Neural crest cell (in vitro differentiated cells): ENCODE measurements around a stretch of chr11.

DNA sequence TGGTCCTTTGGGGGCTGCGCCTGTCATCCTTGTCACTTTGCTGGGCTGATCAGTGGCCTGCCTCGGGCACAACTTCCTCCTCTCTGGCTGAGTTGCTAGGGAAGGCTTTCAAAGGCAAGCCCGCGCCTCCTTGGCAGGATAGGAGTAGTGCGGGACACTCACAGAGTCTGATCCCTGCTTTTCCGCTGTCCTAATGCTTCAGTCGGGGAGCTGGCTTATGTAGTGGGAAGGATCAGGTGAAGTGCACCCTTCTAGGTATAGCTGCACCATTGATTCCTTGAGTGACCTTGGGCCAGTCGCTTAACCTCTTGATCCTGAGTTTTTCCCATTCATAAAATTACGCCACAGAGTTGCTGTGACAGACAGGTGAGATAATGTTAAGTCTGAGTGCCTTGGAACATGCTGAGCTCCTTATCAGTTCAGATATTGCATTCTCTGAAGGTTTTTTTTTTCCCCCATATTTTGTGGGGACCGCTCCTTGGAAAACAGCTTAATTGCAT, 882 bp downstream of the IPO7 start:
- PRO-cap = no peak

GRCh38 chr11:9437676-9438329, 23.0 kb upstream of the ZNF143 start:
- PRO-cap = no peak

GRCh38 chr11:9622188-9622764, 41.6 kb upstream of the SWAP70 start:
- PRO-cap = bidirectional peak, plus-strand start at chr11:9622624, minus-strand start at chr11:9622467

DNA sequence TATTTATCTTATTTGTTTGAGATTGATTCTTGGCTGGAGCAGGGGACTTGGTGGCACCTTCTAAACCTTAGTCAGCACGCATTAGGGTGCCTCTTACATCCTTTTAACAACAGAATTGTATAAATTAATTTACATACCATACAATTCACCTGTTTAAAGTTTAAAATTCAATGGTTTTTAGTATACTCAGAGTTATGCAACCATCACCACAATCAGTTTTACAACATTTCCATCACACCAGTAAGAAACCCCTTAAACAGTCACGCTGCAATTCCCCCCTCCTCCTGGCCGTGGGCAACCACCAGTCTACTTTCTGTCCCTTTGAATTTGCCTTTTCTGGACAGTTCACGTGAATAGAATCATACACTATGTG, 20.2 kb upstream of the SWAP70 start:
- PRO-cap = no peak

GRCh38 chr11:9682921-9683526, 19.1 kb downstream of the SWAP70 start:
- PRO-cap = no peak

DNA sequence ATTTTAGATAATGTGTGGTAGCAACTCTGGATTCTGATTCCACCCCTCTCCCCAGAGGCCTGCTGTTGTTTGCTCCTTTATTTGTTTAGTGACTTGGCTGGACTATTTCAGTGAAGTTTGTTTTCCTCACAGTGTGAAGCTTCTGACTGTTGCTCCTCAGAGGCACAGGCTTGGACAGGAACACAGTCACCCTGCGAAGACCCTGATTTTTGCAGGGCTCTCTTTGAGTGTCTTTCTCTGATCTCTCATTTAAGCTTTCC, 72.5 kb downstream of the SWAP70 start:
- PRO-cap = no peak

DNA sequence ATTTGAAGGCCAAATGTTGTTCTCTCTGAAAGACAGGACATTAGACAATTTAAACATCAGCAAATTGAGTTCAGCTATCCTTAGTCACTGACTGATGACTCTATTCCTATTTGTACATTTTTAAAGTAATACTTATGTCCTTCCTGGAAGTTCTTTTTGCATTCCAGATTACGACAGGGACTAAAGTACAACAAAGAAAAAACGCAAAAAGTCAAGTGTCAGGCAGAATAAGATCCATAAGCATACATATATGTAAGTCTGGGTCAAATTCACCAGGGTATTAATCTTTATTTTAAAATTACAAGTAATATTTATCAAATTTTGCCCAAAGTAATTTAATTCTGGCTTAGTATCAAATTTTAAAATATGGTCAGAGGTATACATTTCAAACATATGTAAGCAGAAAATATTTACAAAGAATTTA, 175.9 kb downstream of the SBF2 start:
- PRO-cap = no peak

DNA sequence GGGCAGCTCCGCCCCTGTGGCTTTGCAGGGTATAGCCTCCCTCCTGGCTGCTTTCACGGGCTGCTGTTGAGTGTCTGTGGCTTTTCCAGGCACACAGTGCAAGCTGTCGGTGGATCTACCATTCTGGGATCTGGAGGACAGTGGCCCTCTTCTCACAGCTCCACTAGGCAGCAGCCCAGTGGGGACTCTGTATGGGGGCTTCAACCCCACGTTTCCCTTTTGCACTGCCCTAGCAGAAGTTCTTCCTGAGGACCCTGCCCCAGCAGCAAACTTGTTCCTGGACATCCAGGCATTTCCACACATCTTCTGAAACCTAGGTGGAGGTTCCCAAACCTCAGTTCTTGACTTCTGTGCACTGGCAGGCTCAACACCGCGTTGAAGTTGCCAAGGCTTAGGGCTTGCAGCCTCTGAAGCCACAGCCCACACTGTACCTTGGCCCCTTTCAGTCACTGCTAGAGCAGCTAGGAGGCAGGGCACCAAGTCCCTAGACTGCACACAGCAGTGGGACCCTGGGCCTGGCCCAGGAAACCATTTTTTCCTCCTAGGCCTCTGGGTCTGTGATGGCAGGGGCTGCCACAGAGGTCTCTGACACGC, 159.2 kb downstream of the SBF2 start:
- PRO-cap = no peak

DNA sequence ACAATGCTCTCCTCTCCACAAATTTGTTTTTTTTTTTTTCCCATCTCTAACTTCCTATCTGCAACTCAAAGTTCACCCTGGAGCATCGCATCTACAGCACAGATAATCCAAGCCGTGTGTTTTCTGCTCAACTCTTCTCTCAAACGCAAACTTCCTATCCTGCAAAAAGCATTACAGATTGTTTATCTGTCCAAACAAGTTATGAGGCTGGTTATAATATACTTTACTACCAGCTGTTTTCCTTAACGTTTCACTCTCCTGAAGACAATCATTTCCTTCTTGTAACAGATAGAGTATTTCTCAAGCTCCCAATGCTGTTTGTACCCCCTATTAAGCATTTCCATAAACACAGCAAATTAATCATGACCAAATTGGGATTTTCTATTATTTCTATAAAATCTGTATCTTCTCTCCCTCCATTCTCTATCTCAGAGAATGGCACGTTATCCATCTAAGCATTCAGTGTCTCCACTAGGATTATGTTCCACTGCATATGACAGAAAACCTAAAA, 84.7 kb downstream of the SBF2 start:
- PRO-cap = no peak

- PRO-cap = no peak
Measured at GRCh38 chr11:10282392-10283363, 11.3 kb downstream of the SBF2 start.

- PRO-cap = no peak
Measured at GRCh38 chr11:10310321-10310778, 5.5 kb downstream of the ADM start.

GRCh38 chr11:10351463-10352181, 46.7 kb downstream of the ADM start:
- PRO-cap = bidirectional peak, plus-strand start at chr11:10352046, minus-strand start at chr11:10351789; bidirectional peak, plus-strand start at chr11:10352372, minus-strand start at chr11:10352084

DNA sequence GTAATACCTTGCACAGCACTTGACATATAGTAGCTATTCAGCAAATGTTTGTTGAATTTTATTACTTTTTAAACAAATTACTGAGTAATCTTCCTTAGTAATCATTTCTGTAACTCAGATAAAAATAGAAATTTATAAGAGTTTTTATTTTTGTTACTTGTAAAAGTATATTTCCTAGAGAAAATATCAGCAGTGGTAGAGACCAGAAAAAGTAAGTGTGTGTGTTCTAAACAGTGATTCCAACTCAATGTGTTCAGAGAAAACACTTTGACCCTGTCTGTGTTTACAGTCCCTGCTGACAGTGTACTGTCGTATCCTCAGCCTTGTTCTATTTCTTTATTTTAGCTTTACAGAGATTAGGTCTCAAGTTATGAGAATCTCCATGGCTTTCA, 10.3 kb downstream of the LYVE1 start:
- PRO-cap = no peak

DNA sequence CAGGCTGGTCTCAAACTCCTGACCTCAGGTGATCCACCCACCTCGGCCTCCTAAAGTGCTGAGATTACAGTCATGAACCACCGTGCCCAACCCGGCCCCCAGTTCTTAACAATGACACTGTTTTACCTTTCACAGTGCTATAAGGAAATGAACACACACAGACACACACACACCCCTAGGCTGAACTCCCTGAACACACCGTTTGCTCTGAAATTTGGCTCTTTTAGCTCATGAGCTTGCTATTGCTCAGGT, 2.2 kb downstream of the LYVE1 start:
- PRO-cap = no peak

GRCh38 chr11:10566570-10567200, 1.8 kb downstream of the LYVE1 start:
- PRO-cap = no peak

DNA sequence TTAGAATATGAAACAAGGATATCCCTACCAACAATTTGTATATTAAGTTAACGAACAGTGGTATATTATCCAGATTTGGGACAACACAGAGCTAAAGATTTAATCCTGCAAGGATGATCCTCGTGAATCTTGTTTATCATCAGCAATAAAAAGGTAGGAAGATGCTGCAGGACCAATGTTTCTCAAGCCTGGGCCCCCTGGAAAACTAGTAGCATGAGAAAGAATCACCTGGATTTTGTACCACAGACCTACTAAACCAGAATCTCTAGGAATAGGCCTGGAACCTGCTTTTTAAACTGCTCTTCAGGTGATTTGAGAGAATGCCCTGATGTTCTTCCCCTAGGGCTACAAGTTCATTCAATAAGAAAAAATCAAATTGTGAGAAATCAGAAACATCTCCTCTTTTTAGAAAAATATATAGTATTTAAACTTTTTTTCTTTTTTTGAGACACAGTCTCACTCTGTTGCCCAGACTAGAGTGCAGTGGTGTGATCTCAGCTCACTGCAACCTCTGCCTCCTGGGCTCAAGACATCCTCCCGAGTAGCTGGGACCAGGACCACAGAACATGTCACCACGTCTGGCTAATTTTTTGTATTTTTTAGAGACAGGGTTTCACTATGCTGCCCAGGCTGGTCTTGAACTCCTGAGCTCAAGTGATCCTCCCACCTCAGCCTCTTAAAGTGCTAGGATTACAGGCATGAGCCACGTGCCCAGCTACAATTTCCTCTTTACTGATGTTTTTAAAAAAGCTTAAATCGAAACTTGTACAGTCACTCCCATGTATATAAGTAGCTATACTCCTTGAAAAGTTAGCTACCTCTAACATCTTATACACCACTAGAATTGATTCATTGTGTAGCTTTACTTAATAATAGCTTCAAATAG, 10.5 kb downstream of the EIF4G2 start:
- PRO-cap = no peak

- PRO-cap = no peak
Measured at GRCh38 chr11:10846363-10846984, 11.4 kb downstream of the ZBED5 start.

DNA sequence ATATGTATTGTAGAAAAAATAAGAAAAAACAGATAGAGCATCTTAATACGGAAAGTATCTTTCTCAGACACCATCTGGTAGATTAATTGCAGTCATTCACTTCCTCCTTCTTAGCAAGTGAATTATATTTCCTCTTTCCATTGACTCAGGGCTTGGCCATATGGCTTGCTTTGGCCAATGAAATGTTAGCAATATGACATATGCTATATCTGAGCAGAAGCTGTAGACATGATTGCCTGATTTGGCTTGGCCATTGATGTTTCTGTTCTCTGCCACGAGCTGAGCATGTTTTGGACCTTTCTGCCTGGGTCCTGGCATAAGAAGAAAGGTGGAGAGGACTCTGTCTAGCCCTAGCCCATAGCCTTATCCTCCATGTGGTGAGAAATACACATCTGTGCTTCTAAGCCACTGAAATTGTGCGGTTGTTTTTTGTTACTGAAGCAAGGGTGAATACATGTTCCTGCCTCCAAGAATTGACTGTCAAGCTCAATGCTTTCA, 34.5 kb upstream of the ZBED5 start:
- PRO-cap = no peak

- PRO-cap = no peak
Measured at GRCh38 chr11:10908747-10909077, 50.9 kb upstream of the ZBED5 start.

DNA sequence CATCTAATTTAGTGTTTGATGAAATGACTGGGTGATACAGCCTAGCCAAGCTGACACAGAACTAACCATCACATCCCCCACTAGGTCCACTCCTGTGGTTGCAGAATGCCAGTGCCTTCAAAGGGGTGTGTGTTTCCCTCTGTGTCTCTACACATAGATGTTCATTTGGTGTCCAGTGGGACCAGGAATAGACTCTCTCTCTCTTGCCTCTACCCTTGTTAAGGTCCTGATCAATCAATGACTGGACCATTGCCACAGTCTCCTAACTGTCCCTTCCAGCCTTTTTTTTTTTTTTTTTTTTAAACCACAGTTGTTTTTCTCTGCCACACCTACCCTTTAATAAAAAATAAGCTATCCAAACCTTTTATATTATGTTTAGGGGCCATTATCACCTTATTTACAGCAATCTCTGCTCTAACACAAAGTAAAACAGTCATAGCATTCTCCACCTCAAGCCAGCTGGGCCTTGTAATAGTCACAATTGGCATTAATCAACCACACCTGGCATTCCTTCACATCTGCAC, 113.4 kb downstream of the CSNK2A3 start:
- PRO-cap = no peak